NALM6 (cell line): ENCODE measurements around a stretch of chr10.

GRCh38 chr10:11046562-11046846 is 28.8 kb downstream of the CELF2 start:
- PRO-cap, result no peak

GRCh38 chr10:11070235-11070910 is 52.7 kb downstream of the CELF2 start:
- PRO-cap, result no peak

- PRO-cap, result no peak
These were observed 70.3 kb downstream of the CELF2 start for GRCh38 chr10:11087794-11088581.

DNA sequence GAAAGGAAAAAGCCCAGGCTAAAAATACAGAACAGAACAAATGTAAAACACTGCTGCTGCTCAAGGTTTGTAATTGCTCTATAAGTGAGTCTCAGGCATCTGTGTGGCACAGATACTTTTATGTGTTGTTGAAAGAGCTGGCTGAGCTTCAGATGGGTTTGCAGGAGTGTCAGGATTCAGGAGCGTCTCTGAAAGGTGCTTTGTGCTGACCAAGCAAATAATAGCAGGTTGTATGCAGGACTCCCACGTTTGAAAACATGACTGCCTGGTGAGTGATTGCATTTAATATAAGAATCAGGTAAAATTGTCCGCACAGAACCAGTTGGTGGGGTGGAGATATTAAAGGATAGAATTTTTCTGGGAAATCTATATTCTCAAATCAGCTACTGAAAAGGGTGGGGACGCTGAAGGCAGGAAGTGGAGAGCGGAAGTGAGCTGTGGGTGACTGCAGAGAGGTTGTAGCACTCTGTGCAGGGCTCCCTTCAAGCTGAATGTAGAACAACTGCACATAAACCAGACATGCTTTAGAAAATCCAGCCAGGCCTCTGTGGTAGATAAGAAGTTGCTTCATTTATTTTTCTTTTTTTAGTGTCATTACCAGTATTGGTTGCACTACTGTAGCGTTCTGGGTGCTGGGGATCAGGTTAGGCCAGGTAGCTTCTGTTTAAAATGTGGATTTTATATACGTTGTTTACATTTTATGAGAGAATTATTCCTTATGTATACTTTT is 127.7 kb downstream of the CELF2 start:
- PRO-cap, result no peak

- PRO-cap, result no peak
These were observed 132.6 kb downstream of the CELF2 start for GRCh38 chr10:11150059-11150915.

DNA sequence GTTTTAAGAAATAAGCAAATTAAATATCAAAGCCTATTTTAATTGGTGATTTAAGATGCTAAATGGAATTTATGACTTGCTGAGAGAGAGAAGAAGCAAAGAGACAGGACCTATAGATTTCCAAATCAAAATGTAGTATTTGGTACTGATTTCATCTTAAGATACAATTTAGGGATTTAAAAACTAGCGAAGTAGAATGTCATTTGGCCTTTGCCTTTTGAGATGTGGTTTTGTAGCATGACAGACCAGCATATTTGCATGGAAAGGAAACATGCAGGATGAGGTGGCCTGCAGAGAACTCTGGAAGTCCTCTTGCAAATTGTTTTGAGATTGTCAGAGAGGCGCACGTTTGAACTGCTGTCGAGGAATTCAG is 136.5 kb downstream of the CELF2 start:
- PRO-cap, result no peak

- PRO-cap, result no peak
These were observed 150.6 kb downstream of the CELF2 start for GRCh38 chr10:11168210-11168769.

DNA sequence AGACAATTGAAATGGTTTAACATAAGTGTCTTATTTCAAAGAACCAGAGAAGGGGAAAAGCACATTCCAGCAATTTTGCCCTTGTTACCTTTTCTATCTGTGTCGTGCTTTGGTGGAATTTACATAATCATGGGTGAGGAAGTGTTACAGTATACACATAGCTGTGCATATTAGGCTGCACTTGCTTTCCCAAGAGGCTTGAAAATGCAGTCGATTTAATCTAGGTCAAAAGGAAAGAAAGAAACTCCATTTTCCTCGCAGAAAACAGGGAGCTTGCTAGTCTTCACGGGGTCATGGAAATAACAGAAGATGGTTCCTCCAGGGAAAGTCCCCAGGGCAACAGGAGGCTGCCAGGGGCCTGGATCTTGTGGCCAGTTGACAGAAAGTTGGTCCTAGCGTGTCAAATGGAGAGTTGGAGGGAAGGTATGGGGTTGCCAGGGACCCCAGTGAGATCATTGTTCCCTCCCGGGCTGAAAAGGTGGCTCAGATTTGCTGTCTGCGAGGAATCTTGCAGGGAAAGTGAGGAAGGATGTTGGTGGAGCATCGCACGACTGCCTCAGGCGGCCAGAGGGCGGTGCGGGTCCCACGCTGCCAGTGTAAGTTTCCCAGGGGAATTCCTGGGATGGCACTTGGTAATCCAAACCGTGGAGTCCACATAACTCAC is 189.5 kb downstream of the CELF2 start:
- PRO-cap, result no peak

GRCh38 chr10:11212609-11213116 is 195.0 kb downstream of the CELF2 start:
- PRO-cap, result no peak

DNA sequence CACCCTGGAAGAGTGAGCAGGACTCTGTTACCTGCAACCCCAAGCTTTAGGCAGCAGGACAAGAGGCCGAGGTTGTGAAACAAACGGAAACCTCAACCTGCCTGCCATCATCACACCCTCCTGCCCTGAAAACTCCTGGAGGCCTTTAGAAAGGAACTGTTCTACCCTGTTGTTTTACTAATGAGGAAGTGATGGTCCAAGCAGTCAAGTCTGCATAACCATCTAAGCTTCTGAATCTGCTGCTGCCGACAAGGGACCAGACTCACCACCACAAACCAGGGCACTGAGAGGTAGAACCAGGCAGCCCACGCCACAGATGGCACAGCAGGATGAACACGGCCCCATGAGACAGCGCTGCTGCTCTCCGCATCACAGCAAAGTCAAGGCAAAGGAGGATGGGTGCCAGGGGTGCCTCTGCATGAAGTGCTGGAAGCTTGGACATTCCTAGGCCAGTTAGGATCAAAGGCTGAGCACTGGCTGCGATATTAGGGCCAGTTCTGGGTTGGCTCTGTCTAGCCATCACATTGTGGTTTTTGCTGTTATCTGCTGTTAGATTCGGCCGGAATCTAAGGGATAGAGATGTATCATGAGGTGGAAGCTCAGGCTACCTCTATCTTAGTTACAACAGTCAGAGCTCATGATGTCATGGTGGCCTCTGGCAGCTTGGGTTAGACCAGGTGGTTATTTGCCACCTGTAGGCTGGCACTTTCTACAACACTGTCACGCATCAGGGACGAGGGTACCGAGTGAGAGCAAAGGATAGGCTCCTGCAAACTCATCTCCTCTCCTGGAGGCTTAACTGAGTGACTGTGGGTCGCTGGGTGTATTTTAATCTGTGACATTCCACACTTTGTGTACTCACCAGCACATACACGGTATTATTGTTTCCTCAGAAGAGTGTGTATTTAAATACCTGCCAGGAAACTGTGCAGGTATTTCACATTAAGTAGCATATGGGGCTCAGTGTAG is 209.7 kb downstream of the CELF2 start:
- PRO-cap, result no peak

DNA sequence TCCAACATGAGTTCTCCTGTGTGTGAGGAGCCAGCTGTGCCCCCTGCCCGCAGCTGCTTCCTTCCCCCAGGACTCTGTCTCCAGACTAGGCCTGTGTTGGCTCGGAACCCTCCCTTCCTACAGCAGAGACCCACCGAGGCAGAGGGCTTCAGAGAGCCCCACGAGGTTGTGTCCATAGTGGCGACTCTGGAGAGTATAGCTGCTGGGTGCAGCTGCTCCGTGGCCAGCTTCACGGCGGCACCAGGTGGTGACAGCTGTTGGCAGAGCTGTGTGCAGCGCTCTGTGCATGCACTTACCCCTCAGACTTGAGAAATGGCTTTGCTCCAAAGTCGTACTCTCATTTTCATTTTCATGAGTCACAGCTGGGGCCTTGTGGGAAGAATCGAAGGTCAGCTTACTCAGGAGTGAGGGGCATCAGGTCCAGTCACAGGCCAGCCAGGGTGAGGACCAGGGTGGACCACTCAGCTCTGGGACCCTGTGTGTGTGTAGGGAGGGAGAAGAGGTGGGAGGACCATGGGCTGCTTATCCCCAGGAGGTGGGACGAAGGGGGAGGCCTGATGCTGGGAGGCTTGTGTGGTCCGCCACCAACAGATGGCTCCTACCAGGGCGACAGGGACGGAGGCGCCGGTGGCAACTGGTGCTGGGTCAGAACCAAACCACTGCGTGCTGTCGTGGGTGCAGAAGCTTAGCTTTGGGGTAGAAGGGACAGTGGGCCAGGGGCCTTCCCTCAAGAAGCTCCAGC is 224.8 kb downstream of the CELF2 start:
- PRO-cap, result no peak

DNA sequence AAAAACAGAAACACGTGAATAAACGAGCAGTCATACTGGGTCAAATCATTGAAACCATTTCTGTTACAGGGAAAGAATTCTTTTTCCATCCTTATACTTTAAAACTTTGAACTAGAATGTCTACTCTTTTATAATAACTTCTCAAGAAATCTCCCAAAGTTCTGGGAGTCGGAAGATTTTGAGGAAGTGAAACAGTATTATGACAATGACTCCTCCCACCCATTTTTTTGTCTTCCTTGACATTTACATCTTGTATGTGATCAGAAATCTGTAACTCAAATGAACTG is 227.3 kb downstream of the CELF2 start:
- PRO-cap, result no peak

- PRO-cap, result no peak
These were observed 243.3 kb downstream of the USP6NL start for GRCh38 chr10:11367983-11368652.

DNA sequence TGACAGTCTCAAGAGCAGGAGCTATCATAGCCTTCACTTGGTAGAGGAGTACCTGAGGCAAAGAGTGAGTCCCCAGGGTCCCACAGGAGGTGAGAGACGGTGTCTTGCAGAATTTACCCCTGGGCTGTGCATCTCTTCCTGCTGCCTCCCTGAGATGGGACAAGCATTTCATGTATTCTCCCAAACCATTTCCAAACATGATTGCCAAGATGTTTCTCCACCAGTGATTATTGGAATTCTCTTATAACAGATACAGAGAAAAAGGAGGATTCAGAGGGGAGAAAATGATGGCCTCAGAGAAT is 198.4 kb downstream of the USP6NL start:
- PRO-cap, result no peak

- PRO-cap, result no peak
These were observed 85.9 kb downstream of the USP6NL start for GRCh38 chr10:11525542-11525999.

DNA sequence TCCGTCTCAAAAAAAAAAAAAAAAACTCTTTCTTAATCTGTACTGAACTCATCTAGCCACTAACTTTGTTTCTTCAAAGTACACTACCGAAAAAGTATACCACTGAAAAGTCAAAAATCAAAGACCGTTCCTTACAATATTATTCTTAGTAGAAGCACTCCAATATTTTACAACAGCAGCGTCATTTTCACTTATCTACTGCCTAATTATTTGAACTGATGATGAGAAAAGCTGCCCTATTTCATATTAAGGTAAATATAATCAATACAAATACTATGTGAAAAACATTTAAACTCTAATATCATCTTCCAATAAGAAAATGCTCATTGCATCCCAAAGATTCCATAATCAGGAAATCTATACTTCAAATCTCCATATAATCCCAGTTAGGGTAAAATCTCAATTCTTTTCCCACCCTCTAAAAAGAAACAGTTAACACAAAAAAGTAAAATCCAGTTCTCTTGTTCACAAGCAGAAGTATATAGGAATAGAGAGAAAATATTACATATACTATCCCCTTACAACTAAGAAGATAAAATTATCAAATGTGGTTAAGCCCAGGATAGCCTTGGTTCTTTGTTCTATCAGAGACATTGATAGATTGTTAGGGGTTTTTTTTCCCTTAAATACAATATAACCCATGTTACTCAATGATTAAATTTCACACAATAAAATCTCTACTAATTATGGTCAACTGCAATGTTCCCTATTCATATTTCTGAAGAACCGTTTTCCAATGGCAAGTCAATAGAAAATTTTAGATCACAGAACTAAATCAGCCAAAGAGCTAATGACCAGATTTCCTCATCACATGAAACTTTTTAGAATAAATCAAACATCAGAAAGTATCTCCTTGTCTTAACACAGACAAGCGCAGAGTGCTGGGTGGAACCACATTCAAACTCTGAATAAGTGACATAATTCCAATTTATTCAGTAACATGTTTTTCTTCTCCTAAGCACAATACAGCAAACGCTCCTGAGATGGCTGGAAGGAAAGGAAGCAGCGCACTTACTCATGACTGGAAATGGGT is 14.5 kb downstream of the USP6NL start:
- PRO-cap, result no peak

DNA sequence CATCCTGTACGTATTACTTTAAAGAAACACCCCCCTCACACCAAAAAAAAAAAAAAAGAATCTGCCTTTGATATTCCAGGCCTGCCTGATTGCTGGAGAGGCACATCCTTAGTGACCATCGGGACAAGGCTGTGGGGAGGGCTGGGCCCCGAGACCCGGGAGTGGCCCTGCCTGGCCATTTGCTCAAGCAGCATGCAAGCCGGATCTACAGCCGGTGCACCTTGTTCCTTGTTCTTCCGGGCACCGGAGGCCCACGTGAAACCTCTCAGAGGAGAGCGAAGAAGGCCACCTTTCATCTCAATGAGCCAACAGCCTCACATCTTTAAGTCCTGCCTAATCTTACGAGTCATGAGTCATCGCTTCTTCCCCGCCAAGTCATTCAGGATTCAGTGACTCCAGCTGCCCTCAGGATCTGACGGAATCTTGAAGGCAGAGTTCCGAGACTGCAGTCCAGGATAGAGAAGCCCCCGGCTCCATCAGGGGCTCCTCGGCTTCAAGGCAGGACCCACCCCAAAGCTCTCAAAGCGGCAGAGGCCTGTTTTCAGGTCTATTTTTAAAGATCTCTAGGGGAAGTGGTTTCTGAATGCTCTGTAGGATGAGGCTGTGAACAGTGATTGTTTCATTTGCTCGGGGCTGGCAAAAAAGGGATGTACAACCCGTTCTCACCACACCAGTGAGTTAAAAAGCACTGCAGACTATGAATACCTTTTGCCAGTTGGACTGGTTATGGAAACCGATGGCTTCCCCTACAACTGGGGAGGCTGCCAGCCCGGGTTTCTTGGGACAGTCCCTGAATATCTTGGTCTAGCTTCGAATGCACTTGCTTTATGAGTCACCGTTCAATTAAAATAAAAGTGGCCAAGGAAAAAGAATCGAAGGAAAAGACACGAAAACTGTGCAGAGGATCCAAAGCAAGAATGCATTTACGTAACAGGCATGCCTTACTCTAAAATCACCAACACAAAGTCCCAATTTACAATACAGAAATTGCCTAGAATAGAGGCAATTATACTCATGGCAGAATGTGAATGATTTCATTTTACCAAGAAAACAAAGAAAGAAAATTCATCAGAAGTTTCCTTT is 57.2 kb upstream of the ECHDC3 start:
- PRO-cap, result bidirectional peak, plus-strand start at position 111 of the sequence, minus-strand start outside the sequence; bidirectional peak, plus-strand start at position 317 of the sequence, minus-strand start at position 196 of the sequence; bidirectional peak, plus-strand start at position 668 of the sequence, minus-strand start at position 478 of the sequence

- PRO-cap, result no peak
These were observed 42.7 kb upstream of the ECHDC3 start for GRCh38 chr10:11699228-11700085.

- PRO-cap, result no peak
These were observed 2.4 kb downstream of the ECHDC3 start for GRCh38 chr10:11744507-11744956.

- PRO-cap, result no peak
These were observed 29.4 kb upstream of the PROSER2 start for GRCh38 chr10:11793658-11794343.